Spleen (tissue), 7 donors: ENCODE measurements around the gene GSC2.

- PRO-cap, 4 experiments: no peak in any of the 4 experiments
- RAMPAGE, long total RNA, 4 experiments: no peak in any of the 4 experiments
These were observed 727 bp upstream of the PEX26 start for GRCh38 chr22:18077118-18077408.

GRCh38 chr22:18088931-18089496, 11.2 kb downstream of the PEX26 start:
- PRO-cap, 4 experiments: no peak in any of the 4 experiments
- RAMPAGE, long total RNA, 4 experiments: no peak in any of the 4 experiments

GRCh38 chr22:18119608-18120188, 9.1 kb downstream of the TUBA8 start:
- PRO-cap, 4 experiments: no peak in any of the 4 experiments
- RAMPAGE, long total RNA, 4 experiments: no peak in any of the 4 experiments

- PRO-cap, 4 experiments: peak in 2 of 4 experiments; most common minus-strand start chr22:18152698 (in 1)
- RAMPAGE, long total RNA, 4 experiments: no peak in any of the 4 experiments
These were observed 2.5 kb downstream of the USP18 start for GRCh38 chr22:18152447-18152951.

DNA sequence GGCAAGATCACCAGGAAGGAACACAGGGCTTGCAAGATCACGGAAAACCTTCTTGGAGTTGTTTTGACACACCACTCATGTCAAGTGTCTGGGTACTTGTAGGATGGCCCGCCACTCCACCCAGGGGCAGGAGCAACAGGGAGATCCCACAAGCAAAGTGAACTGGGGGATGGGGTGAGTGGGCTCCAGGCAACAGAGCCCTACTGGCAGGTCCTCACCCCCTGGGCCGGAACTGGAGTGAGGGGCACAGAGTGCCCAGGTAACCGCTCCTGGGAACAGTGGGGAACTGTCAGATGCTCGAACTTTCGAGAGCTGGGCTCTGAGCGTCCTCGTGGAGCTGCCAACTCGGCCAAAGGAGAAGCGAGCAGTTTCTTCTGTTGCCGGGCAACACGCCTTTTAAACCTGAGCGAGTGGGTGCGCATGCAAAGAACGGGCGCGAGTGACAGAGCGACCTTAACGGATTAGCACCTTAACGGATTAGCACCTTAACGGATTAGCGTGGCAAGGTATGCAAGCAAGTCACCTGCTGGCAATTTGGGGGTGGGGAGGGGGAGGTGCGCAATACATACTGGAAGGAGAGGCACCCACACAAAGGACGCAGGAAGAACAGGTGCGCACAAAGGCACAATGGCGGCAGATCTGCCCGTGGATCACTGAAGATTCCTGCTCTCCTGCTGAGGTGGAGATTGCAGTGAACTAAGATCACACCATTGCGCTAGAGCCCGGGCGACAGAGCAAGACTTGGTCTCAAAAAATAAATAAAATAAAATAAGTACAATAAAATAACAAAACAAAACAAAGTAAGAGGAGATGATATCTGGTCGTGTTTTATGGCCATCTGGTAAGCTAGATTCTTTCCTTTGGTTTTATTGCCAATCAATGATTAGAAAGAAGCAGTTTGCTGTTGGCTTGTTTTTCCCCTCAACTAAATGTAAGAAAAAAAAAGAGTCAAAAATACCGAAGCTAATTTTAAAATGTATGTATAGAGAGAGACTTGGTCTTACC, 61.9 kb upstream of the PRODH start:
- PRO-cap, 4 experiments: no peak in any of the 4 experiments
- RAMPAGE, long total RNA, 4 experiments: no peak in any of the 4 experiments

- PRO-cap, 4 experiments: no peak in any of the 4 experiments
- RAMPAGE, long total RNA, 4 experiments: no peak in any of the 4 experiments
These were observed 39.0 kb downstream of the DGCR2 start for GRCh38 chr22:19083113-19083719.

GRCh38 chr22:19109311-19109895, 12.8 kb downstream of the DGCR2 start:
- PRO-cap, 4 experiments: no peak in any of the 4 experiments
- RAMPAGE, long total RNA, 4 experiments: no peak in any of the 4 experiments

GRCh38 chr22:19150219-19150496, at the start of gene GSC2:
Gene GSC2 (minus strand): TSS chr22:19150292.
- PRO-cap, 4 experiments: no peak in any of the 4 experiments
- RAMPAGE, long total RNA, 4 experiments: no peak in any of the 4 experiments

- PRO-cap, 4 experiments: no peak in any of the 4 experiments
- RAMPAGE, long total RNA, 4 experiments: no peak in any of the 4 experiments
These were observed 6.5 kb upstream of the SLC25A1 start for GRCh38 chr22:19185056-19185334.

DNA sequence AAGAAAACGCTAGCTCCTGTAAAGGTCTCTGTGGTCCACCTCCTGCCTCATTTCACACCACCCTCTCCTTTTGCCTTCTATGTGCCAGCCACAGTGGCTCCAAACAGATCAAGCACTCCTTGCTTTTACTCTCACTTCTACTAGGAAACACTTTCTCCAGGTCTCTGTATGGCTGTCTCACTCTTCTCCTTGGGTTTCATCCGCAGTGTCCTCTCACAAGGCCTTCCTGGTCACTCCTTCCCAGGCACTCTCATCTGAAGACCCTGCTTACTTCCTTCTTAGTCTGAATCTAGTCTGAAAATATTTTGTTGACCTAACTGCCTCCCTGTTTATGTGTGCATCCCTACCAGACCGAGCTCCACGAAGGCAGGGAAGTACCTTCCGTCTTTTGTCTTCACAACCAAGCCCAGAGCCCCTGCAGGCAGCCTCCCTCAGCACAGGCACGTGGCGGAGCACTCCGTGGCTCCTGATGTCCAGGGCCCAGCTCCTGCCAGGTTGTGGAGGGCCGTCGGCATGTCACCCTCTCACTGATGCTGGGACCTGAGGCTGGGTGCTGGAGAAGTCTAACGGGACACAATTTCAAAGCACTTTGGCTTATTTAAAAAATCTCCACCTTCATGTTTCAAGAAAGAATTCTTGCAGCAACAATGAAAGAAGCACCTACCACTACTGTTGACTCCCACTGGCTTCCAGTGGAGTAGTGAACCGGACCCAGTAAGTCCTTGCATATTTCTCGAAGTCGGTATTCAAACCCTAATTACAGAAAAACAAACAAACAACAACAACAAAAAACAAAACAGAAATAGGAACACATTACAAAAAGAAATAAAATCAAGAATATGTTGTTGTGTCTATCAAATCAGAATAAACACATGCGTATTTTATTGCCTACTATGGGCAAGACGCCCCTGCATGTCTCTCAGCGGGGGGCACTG, 59.4 kb upstream of the CLTCL1 start:
- PRO-cap, 4 experiments: no peak in any of the 4 experiments
- RAMPAGE, long total RNA, 4 experiments: no peak in any of the 4 experiments

- PRO-cap, 4 experiments: no peak in any of the 4 experiments
- RAMPAGE, long total RNA, 4 experiments: no peak in any of the 4 experiments
These were observed 67.7 kb upstream of the CLTCL1 start for GRCh38 chr22:19359045-19359700.

DNA sequence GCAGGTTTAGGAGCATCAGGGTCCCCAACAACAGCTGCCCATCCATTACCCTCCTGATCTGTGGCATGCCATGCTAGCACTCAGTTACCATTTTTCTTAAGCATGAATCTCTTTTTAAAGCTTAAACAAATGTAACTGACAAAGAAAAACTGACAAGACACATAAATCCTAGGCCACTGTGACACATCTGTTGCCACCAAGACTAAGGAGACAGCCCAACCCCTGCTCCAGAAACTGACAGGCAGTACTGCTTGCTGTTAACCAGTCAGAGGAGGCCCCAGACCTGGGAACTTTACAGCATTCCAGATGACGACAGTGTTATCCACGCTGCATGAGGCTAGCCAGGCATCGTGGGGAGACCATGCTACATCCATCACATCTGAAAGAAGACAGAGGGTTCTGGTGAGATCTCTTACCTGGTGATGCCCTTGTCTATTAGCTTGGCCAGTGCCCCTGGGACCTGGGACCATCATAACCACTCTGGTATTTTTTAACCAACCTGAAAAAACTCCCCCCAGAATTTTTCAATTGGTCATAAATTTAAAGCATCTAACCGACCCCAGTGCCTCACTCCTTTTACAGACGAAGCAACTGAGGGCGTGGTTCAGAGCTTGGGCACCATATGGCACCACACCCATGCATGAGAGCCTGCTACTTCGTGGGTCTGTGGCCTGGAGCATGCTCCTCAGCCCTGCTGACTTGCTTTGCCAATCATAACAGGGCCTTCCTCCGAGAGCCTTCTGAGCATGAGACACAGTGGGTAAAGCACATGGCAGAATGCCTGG, 33.6 kb downstream of the HIRA start:
- PRO-cap, 4 experiments: no peak in any of the 4 experiments
- RAMPAGE, long total RNA, 4 experiments: no peak in any of the 4 experiments

DNA sequence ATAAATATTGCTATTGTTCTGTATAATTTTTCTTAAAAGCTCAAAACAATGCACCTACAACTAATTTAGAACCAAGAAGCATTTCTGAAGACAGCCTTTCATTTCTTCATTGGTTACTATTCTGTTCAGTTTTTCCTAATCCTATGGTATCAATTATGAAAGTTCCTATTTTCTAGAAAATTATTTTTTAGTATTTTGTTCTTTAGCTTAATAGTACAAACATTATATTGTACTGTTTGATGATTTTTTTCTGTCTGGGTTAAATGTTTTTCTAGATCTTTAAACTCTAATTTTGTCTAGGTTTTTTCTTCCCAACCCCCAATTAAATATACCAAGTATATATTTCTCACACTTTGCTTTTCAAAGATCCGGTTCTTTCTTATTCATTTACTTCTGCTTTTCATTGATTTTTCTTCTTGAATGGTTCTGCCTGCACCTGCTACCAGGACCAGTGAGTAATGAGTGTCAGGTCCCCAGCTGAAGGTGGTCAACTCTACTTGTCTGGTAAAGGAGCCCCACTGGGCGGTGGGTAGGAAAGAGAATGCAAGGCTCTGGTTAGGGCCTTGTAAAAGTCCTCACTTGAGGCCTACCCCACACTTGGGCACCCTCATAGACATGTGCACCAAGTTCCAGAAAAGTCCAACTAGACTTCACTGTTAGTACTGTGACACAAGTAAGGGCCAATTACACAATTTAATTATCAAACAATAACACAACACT, 27.6 kb downstream of the HIRA start:
- PRO-cap, 4 experiments: peak in 1 of 4 experiments; most common plus-strand start position 454 of the sequence (in 1)
- RAMPAGE, long total RNA, 4 experiments: no peak in any of the 4 experiments

DNA sequence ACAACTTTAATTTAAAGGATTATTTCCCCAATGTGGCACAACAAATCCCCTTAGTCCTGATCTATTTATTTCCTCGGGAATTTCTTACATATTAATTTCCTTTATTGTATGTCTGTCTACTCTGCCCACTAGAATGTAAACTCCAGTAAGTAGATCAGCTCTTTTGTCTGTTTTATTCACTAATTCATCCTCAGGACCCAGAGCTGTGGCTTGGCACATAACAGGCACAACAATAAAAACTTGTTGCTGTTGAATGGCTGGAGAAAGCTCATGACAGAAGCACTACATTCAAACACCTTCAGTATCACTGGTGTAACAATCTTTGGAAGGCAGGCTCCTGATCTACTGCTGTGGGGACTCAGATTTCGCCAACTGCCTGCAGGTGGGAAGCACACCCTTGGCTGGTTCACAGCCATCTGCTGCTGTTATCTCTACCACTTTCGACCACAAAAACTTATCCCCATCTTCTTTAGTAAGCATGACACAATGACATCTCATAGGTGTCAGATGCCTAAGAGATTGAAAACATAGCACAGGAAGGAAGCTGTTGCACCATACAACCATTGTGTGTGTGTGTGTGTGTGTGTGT, 12.0 kb downstream of the HIRA start:
- PRO-cap, 4 experiments: peak in 2 of 4 experiments; most common minus-strand start position 446 of the sequence (in 2)
- RAMPAGE, long total RNA, 4 experiments: start-site peak on the minus strand in 1 of 4 experiments, centred at position 235 of the sequence, 12 reads per replicate

GRCh38 chr22:19460767-19462154, 13.8 kb upstream of the C22orf39 start:
- PRO-cap, 4 experiments: no peak in any of the 4 experiments
- RAMPAGE, long total RNA, 4 experiments: no peak in any of the 4 experiments

DNA sequence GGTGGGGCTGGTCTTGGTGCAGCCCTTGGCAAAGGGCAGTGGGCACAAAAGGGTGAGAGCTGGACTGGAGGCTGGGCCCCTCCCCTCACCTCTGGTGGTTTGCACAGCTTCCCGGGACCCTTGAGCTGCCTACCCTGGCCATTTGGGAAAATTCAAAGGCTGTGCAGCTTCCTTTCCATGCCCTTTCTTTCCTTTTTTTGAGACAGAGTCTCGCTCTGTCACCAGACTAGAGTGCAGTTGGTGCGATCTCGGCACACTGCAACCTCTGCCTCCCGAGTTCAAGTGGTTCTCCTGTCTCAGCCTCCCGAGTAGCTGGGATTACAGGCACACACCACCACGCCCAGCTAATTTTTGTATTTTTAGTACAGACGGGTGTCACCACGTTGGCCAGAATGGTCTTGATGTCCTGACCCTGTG, 3.1 kb downstream of the CLDN5 start:
- PRO-cap, 4 experiments: no peak in any of the 4 experiments
- RAMPAGE, long total RNA, 4 experiments: no peak in any of the 4 experiments

DNA sequence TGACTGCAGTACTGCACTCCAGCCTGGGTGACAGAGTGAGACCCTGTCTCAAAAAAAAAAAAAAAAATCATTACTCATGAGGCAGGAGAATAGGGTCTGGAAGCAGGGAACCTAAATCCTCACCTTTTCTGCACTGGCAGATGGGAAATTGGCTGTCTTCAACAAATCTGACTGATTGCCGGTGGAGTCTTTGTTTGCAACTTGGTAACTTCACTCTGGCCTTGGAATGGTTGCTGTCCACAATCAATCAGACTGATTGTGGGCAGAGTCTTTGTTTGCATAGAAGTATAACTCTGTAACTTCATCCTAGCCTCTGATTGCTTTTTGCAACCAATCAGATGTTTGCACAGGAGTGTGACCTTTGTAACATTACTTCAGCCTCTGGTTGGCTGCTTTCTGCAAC, 79.4 kb upstream of the CLDN5 start:
- PRO-cap, 4 experiments: no peak in any of the 4 experiments
- RAMPAGE, long total RNA, 4 experiments: no peak in any of the 4 experiments

DNA sequence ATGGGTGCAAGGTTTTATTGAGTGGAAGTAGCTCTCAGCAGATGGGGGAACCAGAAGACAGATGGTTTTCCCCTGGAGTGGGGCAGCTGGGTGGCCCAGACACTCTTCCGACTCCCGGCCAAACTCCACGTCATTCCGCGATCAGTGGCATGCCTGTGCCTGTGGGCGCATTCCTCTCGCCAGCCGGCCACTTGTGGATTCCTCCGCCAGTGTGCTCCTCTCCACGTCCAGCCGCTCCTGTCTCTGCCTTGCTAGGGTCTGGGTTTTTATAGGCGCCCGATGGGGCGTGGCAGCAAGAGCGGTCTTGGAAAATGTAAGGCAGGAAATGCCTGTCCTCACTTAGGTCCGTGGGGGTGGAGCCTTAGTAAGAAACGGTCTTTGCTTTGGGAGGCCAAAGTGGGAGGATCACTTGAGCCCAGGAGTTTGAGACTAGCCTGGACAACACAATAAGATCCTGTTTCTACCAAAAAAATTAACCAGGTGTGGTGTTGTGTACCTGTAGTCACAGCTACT, 81.6 kb upstream of the SEPTIN5 start:
- PRO-cap, 4 experiments: no peak in any of the 4 experiments
- RAMPAGE, long total RNA, 4 experiments: no peak in any of the 4 experiments

DNA sequence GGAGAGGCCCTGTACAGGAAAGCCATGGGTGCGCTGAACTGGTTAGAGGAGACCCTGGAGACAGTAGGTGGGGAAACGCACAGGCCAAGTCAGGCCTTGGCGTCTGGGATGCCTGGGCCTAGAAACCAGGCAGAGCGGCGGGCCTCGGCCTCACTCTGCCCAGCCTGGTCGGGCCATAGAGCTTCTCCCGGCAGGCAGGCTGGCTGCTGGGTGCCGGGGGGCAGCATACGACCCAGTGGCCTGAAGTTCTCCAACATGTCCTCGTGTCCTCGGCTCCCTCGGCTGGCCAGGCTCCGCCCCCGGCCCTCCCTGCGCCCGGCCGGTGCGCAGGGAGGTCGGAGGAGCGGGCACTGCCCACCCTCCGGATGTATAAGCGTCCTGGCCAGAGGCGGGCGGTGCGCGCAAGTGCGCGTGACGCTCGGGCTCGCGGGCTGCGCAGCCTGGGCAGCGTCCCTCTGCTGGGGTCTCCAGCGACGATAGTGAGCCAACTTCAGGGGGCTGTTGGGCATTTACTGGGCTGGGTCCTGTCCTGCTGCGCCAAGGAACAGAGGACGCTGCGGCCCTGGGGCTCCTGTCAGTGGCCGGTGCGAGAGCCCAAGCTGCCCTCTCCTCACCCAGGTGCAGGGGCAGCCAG, 2.1 kb upstream of the TBX1 start:
- PRO-cap, 4 experiments: no peak in any of the 4 experiments
- RAMPAGE, long total RNA, 4 experiments: no peak in any of the 4 experiments

DNA sequence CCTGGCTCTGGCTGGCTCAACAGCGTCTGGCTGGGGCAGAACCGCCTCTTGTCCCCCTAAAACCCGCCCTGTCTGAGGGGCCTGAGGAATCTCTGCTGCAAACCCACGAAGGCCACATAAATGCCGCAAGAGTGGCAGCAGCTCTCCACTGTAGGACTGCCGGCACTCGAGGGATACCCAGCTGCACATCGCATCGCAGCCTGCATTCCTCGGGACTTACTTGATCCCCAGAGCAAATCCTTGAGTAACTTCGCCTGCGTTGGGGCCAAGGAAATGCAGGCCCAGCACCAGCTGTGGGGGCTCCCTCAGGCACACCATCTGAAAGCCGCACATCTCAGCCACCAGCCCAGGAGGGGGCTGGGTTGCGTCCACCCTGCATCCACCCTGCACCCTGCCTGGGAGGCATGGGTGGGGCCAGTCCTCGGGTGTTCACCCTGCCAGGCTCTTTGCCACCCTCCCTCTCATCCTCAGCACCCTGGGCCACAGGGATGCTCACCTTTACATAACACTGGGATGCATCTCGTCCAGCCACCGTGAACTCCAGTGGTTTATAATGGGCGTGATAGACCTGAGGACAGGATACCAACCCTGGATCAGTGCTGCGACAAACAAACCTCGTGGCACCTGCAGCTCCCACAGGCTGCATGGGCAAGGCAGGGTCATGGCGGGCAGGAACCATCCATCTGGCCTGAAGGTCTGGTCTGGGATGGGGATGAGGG, 23.4 kb upstream of the GNB1L start:
- PRO-cap, 4 experiments: no peak in any of the 4 experiments
- RAMPAGE, long total RNA, 4 experiments: no peak in any of the 4 experiments